AG09319 (cell line): ENCODE measurements around a stretch of chr3.

DNA sequence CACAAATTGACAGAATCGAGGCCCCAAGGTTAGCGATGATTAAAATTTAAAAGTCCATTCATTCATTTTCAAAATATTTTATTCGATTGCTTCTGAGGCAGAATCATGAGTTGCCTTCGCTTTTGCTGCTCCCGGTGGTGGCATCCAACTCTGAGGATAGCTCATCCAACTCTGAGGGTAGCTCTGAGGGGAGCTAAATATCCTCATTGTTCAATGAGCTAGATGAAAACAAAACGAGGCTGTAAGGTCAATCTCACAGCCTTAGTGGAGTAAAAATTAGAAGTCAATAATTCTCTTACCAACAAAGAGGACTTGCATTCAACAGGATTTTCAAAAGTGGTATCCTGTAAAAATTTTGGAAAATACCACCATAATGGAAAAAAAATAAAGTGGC is 869 bp upstream of the CHL1 start:
- RRBS, result no CpG with 5 or more reads among the region's 6 CpGs

- RRBS, result 5% methylated on average over 13 of the region's 42 CpGs
These were observed 1.6 kb downstream of the CHL1 start for GRCh38 chr3:198192-198555.

GRCh38 chr3:277824-278293 is 81.3 kb downstream of the CHL1 start:
- RRBS, result no CpG with 5 or more reads among the region's 2 CpGs

DNA sequence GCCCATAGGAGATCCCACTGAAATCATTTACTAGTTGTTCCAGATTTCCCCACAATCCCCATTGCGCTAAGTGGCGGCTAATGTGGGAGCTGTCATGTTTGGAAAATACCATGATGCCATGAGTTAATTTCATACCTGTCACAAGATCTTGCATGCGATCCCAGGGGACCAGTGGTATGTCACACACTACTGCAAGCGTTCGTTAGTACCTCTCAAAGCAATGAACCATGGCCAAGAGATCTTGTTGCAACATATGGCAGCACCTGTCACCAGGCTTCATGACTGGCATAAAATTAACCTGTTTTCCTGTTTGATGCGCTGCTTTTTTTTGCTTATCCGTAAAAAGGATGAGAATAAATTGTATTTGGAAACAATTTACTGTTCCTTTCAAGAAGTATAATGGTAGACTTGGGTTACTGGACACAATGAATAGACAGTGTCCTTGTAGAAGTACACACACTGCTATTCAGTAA is 81.8 kb downstream of the CHL1 start:
- RRBS, result no CpG with 5 or more reads among the region's 7 CpGs

- RRBS, result 6% methylated on average over 23 of the region's 59 CpGs
These were observed 496 bp downstream of the CNTN4 start for GRCh38 chr3:2099039-2099684.

DNA sequence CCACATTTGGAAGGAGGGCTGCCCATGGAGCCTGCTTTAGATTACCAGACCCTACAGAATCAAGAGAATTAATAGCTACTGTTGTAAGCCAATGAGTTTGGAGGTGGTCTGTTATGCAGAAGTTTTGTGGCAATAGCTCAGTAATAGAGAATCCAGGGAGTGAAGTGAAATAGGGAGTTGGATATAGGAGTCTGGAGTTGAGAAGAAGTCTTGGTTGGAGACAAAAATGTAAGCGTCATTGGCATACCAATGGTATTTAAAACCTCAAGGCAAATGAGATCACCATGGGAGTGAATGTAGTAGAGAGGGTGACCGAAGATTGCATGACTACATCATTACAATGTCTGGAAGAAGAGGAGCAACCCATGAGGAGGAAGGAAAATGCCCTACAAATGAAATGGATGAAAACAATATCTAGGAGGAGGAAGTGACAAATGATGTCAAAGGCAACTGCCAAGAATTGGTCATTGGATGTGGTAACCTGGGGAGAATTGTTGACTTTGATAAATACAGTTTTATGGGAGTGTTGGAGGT is 54.4 kb downstream of the CNTN4 start:
- RRBS, result no CpG with 5 or more reads among the region's 2 CpGs

GRCh38 chr3:3191861-3192259 is 12.4 kb upstream of the CRBN start:
- RRBS, result no CpG with 5 or more reads among the region's 2 CpGs

DNA sequence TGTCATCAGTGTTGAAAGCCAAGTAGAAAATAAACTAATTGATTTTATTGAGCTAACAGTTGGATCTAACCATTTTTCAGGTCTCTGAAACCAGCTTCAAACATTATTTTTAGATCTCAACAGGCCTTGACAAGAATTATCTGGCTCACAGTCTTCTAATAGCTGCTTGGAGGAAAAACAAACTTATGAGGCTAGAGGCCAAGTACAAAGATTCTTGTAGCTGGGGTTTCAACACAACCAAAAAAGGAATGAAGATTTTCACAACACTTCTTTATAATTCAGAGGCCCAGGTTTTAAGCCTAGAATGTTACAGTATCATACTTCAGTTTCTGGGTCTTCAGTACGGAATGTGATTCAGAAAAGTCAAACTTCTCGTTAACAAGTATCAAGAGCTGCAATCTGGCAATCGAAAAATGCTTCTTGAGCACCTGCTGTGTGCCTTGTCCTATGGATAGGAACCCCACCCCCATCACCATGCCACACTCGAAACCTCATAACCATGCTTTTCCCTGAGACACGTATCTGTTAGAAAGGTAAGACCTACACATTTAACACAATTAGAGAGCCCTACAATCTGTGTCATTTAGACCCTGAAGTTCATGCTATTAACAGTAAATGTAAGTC is 3.8 kb downstream of the SETMAR start:
- RRBS, result no CpG with 5 or more reads among the region's 5 CpGs

GRCh38 chr3:4491997-4492628 is 1.0 kb upstream of the ITPR1 start:
- RRBS, result no CpG with 5 or more reads among the region's 23 CpGs

GRCh38 chr3:4717322-4717862 is 224.2 kb downstream of the ITPR1 start:
- RRBS, result no CpG with 5 or more reads among the region's 7 CpGs

DNA sequence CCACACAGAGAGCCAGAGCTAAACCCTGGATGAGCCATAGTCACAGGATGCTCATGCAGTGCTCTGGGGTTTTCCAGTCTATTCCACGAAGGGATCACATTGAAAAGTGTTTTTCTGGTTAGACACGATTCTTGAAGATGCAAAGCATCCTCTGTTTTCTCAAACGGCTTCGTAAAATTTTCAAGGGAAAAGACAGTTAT is 230.0 kb downstream of the ITPR1 start:
- RRBS, result no CpG with 5 or more reads among the region's 4 CpGs

DNA sequence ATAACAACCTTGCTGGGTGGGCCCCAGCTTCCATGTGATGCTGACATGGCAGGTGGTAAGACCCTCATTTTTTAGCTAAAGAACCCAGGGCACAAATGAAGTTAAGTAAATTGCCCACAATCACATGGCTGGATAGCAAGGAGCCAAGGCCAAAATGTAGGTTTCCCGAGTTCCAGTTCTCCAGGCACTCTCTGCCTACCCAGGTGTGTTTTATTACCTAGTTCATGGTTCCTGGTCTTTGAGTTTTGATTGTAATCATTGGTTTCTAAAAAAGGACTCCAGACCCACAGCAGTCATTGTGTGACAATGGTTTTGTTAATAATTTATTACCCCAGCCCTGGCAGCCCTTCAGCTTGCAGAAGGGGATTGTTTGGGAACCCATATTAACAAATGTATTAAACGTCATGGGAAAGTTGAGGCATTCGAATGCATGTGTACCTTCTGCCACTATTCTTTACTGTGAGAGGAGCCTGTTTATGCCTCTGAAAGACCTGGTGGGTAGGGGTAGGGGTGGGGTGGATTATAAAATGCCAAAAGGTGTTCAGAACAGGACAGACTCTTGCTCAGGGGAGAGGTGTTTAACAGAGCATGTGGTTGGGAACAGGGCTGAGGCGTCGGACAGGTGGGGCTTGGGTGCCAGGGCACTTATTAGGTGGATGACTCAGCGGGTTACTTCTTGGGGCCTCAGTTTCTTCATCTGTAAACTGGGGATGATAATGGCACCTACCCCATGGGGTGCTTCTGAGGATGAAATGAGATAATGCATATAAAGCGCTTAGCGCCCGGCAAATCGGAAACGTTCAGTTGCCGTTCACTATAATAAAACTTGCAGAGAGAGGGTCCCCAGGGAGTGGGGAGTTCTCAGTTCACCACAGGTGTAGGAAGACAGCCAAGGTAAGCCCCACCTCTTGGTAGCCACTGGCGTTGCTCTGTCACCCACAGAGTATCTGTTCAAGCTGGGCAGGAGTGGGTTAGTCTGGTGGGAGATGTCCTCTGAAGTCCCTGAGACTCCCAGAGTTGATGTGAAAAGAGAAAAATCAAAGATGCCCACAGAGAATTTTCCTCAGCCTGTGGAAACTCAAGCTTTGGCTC is 221.9 kb upstream of the BHLHE40 start:
- RRBS, result no CpG with 5 or more reads among the region's 13 CpGs

DNA sequence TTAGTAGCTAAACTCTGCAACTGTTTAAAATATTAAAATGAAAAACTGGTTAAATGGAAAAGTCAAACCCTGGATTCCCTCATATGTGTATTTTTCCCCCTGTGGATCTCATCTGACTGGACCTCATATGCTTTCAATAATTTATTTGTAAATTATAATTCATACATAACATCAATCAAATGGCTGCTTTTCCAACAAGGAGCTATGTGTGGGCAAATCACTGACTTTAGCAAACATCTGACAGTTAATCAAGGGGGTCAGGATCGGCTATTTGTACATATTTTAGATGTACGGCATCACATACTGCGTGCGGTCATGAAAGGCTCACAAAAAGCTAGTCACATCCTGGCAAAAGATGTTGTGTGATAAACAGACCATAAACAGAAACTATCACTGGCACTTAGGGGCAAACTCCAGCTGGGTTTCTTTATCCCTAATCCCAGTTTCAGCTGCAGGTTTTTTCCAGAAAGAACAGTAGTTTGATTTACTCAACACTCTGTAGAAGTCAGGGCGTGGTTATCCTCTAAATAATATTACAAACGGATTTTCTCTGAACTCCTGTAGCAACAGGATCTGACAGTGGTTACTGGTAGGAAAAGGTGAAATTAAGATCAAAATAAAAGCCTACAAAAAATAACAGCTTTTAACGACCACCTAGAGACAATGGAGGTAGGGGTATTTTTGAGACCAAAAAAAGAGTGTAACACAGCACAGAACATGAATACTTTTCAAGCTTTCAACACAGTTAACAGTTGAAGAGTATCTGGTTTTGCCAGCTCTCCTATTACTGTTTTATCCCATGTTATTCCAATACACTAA is 112.4 kb upstream of the BHLHE40 start:
- RRBS, result no CpG with 5 or more reads among the region's 7 CpGs

DNA sequence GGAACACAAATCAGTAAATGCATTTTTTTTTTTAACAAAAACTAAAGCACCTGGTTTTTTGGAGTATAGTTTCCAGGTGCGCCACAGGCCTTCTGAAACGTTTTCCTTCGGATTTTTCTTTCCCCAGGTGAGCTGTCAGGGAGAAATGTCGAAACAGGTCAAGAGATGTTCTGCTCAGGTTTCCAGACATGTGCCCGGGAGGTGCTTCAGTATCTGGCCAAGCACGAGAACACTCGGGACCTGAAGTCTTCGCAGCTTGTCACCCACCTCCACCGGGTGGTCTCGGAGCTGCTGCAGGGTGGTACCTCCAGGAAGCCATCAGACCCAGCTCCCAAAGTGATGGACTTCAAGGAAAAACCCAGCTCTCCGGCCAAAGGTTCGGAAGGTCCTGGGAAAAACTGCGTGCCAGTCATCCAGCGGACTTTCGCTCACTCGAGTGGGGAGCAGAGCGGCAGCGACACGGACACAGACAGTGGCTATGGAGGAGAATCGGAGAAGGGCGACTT is 3.5 kb downstream of the BHLHE40 start:
- RRBS, result 97% methylated on average over 5 of the region's 21 CpGs

DNA sequence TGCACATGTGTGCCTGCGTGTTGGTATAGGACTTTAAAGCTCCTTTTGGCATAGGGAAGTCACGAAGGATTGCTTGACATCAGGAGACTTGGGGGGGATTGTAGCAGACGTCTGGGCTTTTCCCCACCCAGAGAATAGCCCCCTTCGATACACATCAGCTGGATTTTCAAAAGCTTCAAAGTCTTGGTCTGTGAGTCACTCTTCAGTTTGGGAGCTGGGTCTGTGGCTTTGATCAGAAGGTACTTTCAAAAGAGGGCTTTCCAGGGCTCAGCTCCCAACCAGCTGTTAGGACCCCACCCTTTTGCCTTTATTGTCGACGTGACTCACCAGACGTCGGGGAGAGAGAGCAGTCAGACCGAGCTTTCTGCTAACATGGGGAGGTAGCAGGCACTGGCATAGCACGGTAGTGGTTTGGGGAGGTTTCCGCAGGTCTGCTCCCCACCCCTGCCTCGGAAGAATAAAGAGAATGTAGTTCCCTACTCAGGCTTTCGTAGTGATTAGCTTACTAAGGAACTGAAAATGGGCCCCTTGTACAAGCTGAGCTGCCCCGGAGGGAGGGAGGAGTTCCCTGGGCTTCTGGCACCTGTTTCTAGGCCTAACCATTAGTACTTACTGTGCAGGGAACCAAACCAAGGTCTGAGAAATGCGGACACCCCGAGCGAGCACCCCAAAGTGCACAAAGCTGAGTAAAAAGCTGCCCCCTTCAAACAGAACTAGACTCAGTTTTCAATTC is 4.8 kb downstream of the BHLHE40 start:
- RRBS, result no CpG with 5 or more reads among the region's 17 CpGs

GRCh38 chr3:4993156-4993760 is 14.0 kb downstream of the BHLHE40 start:
- RRBS, result no CpG with 5 or more reads among the region's 1 CpG

DNA sequence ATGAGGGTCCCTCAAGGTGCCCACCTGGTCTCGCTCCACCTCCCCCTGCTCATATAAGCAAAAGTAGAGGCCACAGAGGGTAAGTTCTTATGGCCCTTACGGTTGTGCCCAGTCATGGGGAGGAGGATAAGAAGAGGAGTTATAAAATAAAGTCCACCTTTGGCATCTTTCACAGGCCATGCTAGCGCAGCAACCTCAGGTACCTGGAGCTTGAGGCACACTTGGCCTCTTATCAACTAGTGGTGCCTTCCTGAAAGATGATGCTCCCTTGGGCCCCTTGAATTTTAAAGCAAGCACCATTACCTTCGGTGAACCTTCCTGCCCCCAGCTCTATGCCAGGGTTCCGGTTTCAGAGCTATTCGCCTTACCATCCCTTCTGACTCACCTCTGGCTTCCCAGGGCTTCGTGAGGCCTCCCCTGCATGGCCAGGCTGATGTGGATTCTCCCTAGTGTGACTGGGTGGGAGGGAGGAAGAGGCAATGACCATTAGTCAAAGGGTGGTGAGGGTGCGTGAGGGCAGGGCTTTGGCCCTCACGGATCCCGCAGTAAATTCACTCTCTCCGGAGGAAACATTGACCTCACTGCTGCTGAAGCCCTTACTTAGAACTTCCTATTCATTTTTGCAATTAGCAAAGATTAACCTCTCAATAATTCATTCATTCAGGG is 16.2 kb downstream of the BHLHE40 start:
- RRBS, result no CpG with 5 or more reads among the region's 11 CpGs

DNA sequence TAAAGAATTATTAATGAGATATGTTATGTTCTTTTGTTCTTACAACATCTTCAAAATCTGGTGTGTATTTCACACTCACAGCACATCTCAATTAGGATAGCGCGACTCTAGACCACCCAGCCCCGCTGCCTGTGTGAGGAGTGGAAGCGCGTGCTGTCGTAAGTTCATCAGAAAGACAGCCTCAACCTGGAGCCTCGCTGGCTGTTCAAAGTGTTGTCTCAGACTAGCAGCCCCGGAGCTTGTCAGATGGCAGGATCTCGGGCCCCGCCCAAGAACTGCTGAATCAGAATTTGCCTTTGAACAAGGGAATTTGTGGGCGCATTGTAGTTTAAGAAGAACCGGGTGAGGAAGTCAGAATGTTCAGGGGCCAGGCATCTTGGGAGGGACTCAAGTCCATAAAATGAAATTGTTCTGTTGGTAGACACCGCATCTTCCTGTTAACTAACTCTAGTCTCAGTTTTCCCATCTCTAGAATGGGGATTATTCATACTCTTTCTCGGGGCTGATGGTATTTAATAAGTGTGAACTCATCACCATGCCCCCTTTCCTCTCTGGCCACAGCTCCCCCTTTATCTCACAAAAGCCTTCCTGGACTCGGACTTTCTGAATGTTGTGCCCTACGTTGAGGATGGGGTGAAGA is 40.3 kb downstream of the BHLHE40 start:
- RRBS, result 100% methylated on average over 3 of the region's 16 CpGs

DNA sequence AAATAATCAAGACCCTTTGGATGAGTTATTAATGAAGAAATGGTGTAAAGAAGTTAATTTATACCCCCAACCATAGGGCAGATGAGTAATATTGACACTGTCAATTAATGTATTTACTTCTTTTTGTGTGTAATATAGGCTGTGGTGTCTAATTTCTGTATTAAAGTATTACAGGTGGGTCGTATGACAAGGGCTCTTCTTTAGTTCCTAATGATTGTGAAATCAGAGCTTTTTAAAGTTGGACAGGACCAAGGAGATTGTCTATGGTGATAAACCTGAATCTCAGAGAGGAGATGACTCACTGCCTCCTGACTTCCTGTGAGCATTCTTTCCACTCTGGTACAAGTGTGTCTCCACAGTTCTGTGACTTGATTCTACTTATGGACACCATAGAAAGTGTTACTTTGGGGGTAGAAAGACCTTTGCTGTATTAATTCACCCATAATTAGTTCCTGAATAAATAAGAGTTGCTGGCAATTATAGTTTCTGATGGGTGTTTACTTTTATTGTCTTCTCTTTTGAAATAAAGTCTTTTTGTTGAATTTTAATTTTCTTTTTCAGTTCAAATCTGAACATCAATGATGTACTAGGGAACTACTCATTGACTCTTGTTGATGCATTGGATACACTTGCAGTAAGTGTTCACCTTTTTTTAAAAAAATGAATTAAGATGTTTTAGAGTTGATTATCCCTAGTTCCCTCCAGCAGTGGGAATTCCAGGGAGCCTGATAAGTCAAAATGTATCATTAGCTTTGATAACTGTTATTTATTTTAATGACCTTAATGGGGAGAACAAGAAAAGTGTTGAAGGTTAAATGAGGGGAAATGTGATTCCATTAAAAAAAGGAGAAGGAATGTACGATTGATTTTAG is 7.4 kb downstream of the EDEM1 start:
- RRBS, result no CpG with 5 or more reads among the region's 2 CpGs